H4 (cell line): ENCODE results near the gene CFHR5.

DNA sequence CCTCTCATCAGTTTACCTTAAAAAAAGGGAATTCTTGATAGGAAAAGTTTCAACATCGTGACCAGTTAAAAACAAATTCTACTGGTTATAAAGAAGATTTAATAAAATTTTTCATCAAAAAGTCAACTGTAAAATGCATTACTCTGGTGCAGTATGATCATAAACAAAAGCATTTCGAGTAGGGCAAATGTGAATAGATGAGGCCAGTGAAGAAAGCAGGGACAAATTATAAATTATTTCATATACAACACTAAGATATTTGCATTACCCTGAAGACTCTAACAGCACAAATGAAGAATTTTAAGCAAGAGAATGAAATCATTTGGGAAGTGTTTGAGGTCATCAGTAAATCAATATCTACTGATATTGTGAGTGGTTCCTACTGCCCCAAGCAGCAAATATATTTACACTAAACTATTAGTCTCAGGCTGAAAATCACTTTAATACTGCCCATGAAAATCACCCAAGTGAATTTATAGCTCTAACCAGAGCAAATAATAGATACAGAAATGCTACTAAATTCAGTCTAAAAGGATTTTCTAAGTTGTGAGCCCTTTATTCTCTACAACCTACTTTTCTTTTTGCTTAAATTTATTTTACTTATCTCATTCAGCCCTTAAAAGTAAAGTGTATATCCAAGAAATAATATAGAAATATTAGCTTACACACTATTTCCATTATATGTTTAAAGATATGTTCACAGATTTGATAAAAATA lies 163.6 kb downstream of the KCNT2 start:
- RAMPAGE, long total RNA: no peak

- RAMPAGE, long total RNA: no peak
These were observed 31.4 kb downstream of the CFH start for GRCh38 chr1:196682994-196683937.

GRCh38 chr1:196896380-196896885 lies 8.6 kb downstream of the CFHR4 start:
- RAMPAGE, long total RNA: no peak

DNA sequence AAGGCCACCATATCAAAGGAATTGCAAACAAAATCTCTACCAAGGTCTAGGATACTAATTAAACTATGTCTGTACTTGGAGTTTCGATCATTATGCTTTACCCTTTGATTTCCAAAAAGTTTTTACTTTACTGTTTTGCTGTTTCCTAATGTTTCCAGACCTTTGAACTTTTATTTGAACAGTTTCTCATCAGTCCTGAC lies 955 bp downstream of the CFHR2 start:
- RAMPAGE, long total RNA: no peak

- RAMPAGE, long total RNA: no peak
These were observed at the start of gene CFHR5 for GRCh38 chr1:196977077-196977778. CFHR5 (plus strand) TSS chr1:196977556.

GRCh38 chr1:197391407-197391918 lies 123.4 kb downstream of the CRB1 start:
- RAMPAGE, long total RNA: no peak

DNA sequence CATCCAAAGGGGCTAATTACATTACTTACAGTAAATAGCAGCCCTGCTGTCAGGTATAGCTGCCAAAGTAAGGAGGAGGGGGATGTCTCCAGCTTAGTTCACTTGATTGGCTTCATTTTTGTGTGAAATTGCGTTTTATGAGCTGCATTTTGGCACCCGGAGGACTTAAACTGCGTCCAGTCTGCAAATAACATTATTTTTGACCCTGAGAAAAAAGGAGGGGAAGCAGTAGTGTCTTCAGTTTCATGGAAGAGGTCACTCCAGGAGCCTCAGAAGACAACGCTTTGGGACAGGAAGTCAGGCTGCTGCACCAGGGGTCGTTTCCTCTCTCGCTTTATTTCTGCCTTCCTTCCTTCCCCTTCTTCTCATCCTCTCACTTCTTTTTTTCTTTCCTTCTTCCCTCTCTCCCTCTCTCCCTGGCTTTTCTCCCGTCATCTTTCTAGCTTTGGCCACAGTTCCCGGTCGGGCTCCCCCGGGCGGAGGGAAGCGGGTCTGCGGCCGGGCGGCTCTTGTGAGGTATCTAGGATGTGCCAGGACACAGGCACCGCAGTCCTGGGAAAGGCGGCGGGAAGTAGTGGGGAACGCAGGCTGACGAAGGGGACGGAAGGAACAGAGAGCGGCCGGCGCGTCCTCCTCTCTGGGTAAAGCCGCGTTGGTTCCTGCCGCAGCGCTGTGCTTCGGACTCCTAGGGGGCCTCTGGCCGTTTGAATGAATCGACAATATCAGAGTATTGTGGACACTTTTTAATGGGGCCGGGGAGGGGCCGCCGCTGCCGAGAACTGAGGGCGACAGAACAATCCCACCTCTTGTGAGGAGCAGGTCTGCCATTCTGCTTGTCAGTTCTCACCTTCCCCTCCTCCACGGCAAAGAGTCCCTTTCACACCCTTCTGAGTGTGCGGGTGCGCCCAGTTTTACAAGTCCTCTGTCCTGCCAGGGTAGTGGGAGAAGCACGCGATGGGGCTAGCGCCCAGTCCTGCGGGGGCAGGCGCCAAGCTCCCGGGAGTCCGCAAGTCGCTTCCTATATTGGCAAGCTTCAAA lies 1.4 kb upstream of the LHX9 start:
- RAMPAGE, long total RNA: no peak

GRCh38 chr1:198157511-198157920 lies 718 bp downstream of the NEK7 start:
- RAMPAGE, long total RNA: no peak

- RAMPAGE, long total RNA: no peak
These were observed 35.1 kb downstream of the NEK7 start for GRCh38 chr1:198191769-198192408.

DNA sequence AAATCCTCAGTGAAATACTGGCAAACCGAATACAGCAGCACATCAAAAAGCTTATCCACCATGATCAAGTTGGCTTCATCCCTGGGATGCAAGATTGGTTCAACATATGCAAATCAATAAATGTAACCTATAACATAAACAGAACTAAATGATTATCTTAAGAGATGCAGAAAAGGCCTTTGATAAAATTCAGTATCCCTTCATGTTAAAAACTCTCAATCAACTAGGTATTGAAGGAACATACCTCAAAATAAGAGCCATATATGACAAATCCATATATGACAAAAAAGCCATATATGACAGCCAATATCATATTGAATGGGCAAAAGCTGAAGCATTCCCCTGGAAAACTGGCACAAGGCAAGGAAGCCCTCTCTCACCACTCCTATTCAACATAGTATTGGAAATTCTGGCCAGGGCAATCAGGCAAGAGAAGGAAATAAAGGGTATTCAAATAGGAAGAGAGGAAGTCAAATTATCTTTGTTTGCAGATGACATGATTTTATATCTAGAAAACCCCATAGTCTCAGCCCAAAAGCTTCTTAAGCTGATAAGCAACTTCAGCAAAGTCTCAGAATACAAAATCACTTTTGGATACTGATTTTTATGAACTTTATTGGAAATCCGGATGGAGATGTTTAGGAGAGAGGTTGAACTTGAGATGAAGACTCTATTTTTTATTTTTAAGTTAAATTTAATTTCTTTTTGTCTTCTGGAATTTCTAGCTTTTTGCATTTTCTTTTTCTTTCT lies 36.9 kb downstream of the NEK7 start:
- RAMPAGE, long total RNA: no peak

DNA sequence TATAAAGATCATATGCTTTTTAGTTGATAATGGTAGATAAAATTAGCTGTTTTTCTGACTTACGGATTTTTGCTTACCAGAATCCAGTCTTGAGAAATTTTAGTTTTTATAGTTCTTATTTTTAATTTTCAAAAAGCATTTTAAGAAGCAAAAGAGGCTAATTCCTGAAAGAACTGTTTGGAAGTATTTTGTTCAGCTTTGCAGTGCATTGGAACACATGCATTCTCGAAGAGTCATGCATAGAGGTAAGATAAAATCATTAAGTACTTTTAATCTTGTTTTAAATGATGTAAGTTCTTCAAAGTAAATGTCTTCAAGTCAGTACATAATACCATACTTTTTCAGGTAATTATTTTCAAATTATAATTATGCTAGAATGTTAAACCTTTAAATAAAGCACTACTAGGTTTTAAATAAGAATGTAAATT lies 121.0 kb downstream of the NEK7 start:
- RAMPAGE, long total RNA: no peak

GRCh38 chr1:198639757-198640357 lies 1.0 kb downstream of the PTPRC start:
- RAMPAGE, long total RNA: no peak

- RAMPAGE, long total RNA: no peak
These were observed 3.2 kb downstream of the NR5A2 start for GRCh38 chr1:200030672-200031140.

DNA sequence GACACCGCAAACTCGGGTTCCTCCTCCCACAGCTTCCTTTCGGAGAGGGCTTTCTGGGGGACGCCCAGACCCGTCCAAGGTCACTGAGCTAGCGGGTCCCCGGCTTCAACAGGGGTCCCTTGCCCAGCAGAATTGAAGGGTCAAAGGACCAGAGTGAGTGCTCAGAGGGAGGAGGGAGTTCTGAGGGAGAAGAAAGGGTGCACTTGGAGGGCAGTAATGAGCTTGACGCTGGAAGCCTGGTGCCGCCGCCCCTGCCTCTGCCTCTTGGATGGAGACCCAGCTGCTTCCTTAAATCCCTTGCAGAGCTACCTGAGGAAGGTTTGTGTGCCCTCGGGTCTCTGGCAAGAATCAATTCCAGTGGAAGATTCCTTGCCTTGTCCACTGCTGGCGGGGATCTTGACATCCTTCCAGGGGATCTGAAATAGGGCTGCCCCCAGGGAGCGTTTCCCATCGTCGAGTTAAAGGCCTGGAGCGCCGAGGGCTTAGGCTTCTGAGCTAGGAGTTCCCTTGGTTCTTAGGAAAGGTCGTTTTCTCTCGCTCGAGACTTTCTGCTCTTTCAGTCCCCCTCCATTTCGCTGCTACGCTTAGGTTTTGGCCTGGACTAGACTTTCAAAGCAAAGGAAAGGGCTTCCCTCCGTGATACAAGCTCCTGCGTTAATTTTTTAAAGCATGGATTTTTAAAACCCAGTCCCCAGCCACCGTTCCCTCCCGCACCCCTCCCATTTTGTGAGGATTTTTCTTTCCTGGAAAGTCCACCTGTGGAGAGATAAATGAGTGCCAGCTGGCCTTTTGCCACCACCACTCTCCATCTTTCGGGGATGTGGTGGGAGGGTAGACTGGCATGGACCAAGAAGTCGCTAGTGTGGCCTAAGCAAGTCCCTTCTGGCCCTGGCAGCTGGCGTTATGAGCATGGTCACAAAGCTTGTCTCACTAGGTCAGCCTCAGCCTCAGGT lies 9.0 kb downstream of the NR5A2 start:
- RAMPAGE, long total RNA: no peak

DNA sequence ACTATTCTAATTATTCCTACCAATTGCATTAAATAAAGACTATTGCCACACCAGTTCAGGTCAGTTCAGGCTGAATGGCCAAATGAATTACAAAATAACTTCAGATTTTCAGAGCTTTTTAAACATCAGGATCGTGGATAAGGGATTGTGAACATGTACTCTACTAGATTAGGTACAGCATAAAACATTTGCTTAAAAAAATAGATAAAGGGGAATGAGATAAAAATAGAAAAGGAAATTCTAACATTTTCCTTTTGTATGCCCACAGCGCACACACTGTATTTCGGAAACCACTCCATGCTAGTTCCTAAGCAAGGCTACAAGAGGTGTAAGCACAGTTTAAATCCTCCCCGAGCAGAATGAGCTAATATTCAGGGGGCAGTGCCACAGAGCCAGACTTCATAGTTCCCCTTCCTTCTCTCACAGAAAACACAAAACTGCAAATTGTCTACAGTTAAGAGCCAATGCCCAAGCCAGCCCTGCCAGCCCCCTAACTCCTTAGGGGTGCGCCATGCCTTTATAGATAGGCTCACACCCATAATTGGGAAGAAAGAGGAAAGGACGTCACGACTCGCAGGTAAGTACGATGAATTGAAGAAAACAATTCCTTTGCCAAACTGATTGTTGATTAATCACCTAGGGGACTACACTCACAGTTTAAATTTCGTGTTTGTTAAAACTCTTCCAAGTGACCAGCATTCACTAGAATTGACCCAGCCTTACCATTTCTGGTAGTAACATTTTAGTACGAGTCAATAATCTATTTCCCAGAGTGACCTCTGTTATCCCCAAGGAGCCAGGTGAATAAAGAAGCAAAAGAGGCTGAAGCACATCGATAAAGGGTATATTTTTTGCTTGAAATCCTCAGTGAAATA lies 159.3 kb downstream of the ZNF281 start:
- RAMPAGE, long total RNA: no peak

- RAMPAGE, long total RNA: no peak
These were observed 669 bp upstream of the ZNF281 start for GRCh38 chr1:200410482-200410927.

GRCh38 chr1:200483426-200484011 lies 73.7 kb upstream of the ZNF281 start:
- RAMPAGE, long total RNA: no peak

- RAMPAGE, long total RNA: no peak
These were observed 21.9 kb upstream of the KIF14 start for GRCh38 chr1:200642362-200642916.

DNA sequence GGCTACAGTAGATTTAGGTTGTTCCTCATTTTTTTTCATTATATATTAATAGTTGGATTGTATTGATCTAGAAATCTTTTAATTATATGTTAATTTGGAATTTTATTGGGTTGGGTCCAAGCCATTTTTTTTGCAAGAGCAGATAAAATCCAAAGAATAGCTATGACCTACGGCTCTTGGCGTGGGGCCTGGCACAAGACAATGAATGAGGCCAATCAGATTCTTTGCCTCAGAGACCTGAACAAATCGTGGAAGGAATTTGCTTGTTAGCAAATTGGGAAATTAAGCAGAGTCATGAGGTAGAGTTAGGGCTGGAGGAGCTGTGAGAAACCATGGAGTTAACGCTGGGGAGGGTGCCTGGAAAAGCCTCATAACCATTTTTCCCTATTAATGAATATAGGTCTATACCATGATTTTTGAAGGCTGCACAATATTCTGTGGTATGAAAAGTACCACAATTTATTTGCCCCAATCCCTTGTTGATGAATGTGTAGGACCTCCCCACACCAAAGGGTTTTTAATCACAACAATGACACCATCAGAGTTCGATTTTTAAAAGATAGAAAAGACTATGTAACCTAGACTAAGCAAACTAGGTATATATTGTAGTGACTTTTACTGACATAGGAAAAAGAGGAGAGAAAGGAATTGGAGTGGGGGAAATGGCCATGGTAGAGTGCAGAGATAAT lies 40.2 kb downstream of the CAMSAP2 start:
- RAMPAGE, long total RNA: no peak

GRCh38 chr1:200849696-200850345 lies 23.0 kb upstream of the GPR25 start:
- RAMPAGE, long total RNA: no peak